SK-N-DZ (cell line): Measurements from ENCODE around the genes MINDY2 and BNIP2.

DNA sequence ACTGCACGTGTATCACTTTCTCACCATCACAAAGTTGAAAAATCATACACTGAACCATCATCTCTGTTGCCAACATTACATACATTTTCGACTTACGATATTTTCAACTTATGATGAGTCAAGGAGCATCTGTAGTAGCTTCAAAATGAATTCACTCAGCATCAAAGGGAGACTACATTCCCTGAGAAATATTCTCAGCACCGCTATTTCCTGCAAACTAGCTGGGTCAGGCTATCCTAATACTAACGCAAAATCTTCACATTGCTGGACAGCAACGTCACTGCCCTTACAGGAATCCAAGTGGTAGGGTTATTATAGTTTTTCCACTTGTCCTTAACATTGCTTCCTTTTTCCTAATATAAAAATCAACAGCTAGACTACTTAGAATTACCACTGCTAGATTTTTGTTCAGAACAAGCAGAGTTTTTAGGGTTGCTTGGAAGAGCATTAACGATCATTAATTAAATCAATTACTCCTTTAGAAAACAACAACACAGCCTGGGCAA, 7.1 kb downstream of the ADAM10 start:
RAMPAGE:
- cytosol, long total RNA = no peak
- nucleus, long total RNA = no peak

GRCh38 chr15:58771061-58771929, at the start of gene MINDY2:
MINDY2 (plus strand) TSS chr15:58771302.
RAMPAGE:
- cytosol, long total RNA = start-site peak on the plus strand at chr15:58771192-58771384, 56 and 66 reads in 2 replicates
- nucleus, long total RNA = start-site peak on the plus strand at chr15:58771288-58771313, 77 and 12 reads in 2 replicates

GRCh38 chr15:59030701-59031165, 43.3 kb downstream of the RNF111 start:
RAMPAGE:
- cytosol, long total RNA = no peak
- nucleus, long total RNA = no peak

DNA sequence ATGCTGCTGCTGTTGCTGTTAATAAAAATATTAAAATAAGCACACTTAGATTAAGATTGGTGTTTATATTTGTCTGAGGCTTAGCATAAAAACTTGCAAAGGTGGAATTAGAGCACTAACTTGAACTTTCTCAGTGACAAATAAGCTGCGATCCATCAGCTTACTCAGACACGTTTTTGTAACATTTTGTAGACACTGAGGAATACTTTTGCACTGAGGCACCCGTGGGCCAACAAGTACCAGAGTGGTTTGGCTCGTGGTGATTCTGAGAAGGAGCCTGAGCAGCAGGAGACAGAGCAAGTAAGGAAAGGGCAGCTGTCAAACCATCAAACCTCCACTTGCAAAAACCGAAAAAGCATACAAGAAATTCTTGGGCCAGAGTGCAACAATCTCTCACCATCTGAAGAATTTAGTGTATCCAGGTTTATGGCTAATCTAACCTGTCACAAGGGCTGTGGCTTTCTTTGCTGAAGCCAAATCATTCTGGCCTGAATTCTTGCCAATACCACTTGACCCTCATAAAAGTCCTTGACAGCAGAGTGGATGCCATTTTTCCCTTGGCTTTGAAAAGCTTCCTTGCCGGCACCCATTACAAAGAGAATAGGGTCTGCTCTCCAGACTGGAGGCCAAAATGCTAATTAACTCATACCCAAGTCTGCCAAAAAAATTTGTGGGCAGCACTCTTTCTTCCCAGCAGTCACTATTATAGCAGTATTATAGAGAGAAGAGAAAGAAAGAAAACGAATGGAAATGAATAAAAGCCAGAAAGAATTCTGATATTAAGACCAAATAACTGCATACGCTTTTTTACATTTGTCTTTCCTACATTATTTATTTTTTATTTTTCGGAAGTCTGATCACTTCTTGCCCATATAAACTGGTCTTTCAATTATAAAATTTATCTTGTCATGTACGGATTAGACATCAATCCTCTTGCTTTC, 56.6 kb downstream of the MYO1E start:
RAMPAGE:
- cytosol, long total RNA = no peak
- nucleus, long total RNA = no peak

GRCh38 chr15:59406362-59406960, 31.5 kb upstream of the FAM81A start:
RAMPAGE:
- cytosol, long total RNA = no peak
- nucleus, long total RNA = no peak

DNA sequence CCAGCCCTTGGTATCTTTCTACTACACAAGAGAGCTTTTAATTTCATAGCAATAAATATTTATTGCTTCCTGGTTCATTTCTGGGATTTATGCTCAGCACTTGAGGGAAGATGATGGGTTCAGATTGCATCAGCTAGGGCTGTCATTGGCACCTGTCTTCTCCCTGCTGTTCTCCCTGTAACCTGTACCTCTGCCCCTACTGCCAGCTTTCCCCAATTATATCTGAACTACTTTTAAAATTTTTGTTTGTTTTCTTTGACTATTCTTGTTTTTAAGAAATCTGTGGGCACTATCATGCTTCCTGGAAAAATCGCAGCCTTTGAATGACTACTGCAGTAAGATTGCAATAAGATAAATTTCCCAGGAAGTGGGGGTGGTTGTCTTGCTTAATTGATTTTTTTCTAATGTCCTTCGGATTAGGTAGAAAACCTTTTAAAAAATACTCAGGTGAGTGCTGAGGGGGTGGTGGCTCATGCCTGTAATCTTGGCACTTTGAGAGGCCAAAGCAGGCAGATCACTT, 24.2 kb upstream of the GCNT3 start:
RAMPAGE:
- cytosol, long total RNA = no peak
- nucleus, long total RNA = no peak

DNA sequence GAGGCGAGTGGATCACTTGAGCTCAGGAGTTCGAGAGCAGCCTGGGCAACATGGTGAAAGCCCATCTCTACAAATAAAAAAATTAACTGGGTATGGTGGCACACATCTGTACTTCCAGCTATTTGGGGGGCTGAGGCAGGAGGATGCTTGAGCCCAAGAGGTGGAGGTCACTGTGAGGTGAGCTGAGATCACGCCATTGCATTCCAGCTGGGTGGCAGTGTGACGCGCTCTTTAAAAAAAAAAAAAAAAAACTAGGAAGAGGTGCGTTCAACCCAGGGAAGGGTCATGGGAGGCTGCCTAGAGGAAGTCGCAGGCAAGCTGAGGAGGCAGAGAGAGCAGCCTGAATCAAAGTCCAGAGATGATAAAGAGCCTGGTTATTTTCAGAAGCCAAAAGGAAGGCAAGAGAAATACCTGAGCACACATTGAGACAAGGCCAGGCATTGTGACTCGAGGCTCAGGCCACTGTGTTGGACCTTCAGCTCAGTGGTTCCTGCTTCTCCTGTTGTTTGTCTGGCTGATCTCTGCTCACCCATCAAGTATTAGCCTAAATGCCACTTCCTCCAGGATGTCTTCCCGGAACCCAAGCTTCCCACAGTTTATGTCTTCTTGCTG, 16.2 kb upstream of the GCNT3 start:
RAMPAGE:
- cytosol, long total RNA = no peak
- nucleus, long total RNA = no peak

DNA sequence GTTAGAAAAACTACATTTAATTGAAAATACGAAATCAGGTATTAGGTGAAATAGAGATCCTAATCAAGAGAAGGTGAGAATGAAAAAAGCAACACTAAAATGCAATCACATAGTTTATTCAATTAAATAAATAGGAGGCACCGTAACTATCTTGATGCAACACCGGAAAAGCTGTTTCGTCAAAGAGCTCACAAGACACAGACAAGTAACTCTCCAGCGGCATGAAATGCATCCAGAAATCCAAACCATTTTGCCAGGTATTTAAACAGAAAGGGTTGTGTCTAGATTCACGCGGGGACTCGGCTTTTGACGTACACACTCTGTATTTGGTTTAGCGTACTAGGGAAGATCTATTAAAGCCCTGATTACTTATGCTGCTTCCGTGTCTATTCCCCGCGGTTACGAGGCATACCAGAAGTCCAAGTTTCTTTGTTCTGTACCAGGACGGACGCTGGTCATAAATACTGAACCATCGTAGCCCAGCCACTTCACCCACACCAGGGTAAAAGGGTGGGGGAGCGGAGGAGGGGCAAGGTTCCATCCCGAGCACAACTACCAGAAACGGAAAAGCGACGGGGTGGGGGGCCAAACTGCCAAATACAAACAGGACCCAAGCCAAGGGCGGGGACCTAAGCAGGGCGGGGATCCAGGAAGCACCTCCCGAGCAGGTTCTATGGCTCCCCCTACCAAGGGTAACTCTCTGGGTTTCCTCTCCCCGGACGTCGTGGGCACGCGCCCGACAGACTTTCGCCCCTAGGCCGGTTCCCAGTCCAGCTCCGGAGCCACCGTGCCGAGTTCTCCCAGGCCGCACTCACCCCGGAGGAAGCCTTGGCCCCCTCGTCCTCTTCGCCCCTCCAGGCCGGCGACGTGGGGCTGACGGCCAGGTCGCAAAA, 554 bp downstream of the BNIP2 start:
RAMPAGE:
- cytosol, long total RNA = no peak
- nucleus, long total RNA = no peak

DNA sequence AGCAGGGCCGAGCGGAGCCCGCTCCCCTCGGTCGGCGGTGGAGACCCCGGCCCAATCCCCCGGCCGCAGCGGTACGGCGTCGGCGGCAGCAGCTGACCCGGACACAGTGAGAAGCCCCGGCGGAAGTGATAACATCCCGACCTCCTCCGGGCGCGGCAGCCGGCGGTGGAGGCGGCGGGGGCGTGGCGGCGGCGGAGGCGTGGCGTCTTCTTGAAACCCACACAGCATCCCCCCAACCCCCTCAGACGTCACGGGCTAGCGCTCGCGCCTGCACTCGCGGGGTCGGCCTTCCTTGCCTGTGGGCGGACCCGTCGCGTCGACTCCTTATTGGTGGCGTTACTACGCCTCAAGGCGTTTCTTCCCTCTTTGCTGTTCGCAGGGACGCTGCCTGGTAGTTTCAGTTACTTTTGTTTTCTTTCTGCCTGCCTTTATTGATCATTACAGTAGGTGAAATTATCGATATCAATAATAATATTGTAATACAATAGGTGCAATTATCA, at the start of gene BNIP2:
BNIP2 (minus strand) TSS at position 108 of the 500 bp plus-strand sequence.
RAMPAGE:
- cytosol, long total RNA = start-site peak on the minus strand centred at position 68 of the sequence, 82 bp wide, 948 and 1,501 reads in 2 replicates
- nucleus, long total RNA = start-site peak on the minus strand centred at position 78 of the sequence, 62 bp wide, 976 and 123 reads in 2 replicates

GRCh38 chr15:60115502-60116053, 111.5 kb downstream of the FOXB1 start:
RAMPAGE:
- cytosol, long total RNA = no peak
- nucleus, long total RNA = no peak

DNA sequence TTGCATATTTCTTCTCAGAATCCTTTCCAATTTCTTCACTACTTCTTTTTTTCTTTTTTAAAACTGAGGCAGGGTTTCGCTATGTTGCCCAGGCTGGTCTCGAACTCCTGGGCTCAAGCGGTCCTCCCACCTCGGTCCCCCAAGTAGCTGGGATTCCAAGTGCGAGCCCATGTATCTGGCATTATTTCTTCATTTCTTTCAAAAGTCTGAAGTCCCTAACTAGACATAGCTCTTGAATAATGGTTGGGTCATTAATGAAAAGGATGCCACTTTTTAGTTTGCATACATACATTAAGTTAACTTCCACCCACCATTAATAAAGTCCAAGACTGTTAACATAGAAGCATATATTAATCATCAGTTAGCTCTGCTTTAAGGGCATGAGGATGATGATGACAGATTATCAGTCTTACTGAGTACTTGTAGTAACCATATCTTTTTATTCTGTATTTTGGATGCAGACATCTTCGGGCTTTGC, 39.1 kb upstream of the ICE2 start:
RAMPAGE:
- cytosol, long total RNA = no peak
- nucleus, long total RNA = no peak

DNA sequence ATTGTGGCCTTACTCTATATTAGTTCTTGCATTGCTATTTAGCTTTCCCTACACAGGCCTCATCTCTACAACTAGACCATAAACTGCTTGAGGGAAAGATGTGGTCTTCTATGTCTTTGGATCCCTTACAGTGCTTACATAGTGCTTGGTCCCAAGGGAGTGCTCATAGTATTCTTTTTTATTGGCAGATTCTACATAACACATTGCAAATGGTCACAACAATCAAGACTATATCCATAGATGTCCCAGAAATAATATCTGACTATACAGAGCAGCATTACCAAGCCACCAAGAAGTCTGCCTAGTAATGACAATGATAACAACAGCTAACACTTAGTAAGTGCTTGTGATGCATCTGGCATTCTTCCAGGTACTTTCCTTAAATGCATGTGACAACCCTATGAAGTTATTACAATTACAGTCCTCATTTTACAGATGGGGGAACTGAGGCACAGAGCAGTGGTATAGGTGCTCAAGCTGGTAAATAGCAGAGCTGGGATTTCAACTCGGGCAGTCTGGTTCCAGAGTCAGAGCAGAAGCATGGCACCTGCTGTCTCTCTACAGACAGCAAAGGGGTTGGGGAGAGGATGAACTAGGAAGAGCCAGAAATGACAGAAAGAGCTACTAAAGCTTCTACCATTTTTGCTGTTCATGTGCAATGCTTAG, 49.6 kb upstream of the ICE2 start:
RAMPAGE:
- cytosol, long total RNA = no peak
- nucleus, long total RNA = no peak

GRCh38 chr15:60582698-60583720, 104.1 kb upstream of the ICE2 start:
RAMPAGE:
- cytosol, long total RNA = no peak
- nucleus, long total RNA = no peak

DNA sequence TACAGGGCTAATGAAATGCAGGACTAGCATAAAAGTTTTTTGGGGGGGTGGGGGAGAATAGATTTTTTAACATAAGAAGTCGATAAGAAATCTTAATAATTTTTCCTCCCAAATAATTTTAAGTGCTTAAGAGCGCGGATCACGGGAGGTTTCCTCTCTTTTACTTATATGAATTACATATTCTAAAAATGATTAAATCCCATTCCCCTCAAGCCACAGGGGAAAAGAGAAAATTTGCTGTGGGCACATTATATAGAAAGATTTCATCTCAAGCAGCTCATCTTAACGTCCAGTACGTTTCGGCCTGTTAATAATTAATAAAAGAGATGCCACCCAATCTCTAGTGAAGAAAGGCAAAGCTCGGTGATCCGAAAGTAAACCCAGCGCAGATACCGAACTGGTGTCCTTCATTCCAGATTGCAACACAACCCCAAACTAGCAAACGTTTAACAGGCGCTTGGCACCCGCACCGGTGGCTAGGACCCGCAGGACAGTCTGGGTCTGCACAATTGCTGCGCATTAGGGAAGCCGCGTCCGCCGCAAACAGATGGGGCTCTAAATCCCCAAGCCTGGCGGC, 111.8 kb upstream of the ICE2 start:
RAMPAGE:
- cytosol, long total RNA = no peak
- nucleus, long total RNA = no peak

DNA sequence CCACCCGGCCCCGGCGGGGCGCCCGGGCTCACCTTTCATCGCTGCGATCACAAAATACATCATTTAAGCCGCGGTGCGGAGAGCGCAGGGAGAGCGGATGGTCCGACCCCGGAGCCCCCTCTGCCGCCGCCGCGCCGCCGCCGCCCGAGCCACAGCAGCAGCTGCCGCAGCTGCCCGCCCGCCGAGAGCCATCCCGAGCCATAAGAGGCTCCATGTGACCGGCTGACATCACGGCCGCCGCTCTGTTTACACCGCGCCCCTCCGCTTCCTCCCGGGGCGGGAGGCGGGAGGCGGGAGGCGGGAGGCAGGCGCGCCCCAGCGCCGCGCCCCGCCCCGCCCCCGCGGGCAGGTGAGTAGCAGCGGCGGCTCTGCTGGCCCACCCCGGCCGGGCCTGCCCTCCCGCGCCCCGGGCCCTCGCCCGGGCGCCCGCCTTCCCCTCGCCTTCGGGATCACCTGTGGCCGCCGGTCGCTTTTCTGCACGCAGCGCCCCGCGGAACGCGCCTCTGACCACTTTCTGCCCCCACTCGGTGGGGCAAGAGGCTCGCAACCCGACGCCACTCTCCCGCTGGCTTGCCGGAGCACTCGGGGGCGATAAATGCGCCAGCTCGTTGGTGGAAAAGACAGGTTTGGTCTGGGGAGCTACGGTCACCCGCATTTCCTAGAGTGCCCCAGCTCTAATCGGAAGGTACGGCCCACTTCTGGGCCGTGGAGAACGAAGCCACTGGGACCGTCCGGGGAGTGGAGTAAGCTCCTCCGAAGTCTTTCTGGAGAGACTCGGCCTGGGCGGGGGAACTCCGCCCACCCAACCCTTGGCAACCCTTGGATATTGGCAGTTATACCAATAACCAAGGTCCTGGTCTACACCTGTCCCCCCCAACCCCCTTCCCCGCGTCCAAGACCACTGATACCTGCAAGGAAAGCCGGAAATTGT, 113.7 kb upstream of the ICE2 start:
RAMPAGE:
- cytosol, long total RNA = no peak
- nucleus, long total RNA = no peak

RAMPAGE:
- cytosol, long total RNA = no peak
- nucleus, long total RNA = no peak
Measured at GRCh38 chr15:60617264-60617583, 138.3 kb upstream of the ICE2 start.

DNA sequence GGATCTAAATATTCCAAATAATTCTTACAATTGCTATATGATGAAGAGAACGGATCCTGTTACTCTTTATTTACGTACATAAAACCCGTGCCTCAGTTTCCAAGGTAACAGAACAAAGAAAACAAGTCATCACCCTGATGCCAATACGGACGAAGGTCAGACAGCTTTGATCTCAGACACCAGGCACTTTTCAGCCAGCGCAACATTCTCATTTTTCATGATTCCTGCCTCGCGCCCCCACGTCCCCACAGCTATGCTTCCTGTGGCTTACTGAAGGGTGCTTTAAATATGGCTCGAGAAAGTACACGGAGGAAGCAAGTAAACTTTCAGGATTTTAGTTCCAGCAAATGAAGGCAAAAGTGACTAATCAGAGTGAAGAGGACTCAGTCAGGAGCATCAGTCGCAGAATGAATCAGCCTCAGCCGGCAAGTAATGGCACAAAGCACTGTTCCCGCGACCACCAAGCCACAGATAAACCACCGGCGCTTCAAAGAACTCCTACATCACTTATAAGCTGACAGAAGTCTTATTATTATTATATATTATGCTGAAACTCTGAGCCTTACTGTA, 216.6 kb upstream of the ICE2 start:
RAMPAGE:
- cytosol, long total RNA = no peak
- nucleus, long total RNA = no peak

GRCh38 chr15:60720466-60721467, 241.8 kb upstream of the ICE2 start:
RAMPAGE:
- cytosol, long total RNA = no peak
- nucleus, long total RNA = no peak

DNA sequence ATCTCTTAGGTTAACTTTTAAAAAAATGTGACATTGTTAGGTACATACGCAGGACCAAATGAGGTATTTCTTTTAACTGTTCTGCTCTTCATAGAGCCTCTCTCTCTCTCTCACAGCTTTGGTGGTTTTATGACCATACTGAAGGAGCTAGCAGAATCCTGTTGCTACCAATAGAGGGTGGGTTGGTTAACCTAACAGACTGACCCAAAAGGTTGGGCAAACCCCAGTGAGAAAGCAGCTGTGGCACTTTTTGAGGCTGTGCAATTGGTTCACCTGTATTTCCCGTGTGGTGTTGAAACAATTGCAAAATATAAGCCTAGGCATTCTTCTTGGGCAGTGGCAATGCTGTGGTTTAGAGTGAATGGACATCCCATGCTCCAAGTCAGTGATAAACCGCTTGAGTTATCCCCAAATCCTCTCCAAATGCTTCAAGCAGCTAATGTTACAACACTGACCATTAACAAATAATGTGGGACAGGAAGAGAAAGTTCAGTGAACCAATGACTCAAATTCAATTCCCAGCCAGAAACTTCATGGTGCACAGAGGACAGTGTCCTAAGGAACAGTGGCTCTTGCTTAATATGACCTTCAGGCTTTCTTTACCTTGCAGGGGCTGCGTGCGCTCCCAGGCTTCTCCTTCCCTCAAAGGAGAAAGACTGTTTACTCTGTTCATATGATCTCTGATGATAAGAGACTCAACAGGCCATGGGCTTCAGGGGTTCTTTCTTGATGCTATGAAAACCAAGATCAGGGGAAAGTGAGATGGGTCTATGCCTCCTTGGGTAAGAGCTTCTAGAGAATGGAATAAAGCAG, 262.0 kb upstream of the ICE2 start:
RAMPAGE:
- cytosol, long total RNA = no peak
- nucleus, long total RNA = no peak

DNA sequence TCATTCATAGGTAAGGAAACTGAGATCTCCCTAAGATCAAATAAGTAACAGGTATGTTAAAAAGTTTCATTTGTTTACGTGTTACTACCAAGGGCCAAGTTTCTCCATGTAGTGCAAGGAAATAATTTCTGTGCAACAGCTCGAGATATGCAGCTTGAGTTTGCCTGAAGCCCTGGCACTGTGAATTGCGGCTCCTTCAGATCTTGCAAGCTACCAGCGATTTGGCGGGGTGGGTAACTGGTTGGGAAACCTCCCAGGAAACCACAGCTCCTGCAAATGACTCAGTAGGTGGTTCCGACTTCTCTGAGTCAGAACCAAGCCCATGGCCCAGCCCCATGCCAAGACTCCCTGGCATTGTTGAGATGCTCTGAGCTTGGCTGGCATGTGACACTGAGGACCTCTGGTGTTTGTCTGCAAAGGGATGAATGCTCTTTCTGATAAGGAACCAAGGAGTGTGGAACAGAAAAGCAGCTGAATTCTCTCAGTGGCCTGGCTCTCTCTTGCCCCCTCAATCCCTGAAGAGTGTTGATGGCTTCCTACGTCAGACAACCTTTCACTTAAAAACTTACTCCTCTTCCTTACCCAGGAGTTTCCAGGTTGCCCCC, 296.6 kb downstream of the RORA start:
RAMPAGE:
- cytosol, long total RNA = no peak
- nucleus, long total RNA = no peak